ENCODE measurements around the gene ZNHIT1.

DNA sequence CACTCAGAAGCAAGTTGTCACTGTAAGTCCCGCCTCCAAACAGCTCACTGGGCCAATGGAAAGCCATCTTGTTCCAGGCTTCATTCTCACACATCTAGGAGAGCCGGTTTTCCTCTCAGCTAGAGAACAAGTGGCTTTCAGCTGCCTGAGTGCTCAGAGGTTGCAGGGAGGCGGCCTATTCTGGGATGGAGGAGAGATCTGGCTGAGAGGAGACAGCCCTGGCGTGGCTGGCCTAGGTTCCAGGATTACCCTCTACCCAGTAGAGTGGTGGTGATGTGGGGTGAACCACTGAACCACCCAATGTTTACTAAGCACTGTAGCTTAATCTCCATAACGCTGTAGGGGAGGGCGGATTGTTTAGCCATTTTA lies 2.5 kb upstream of the NAT16 start:
- PRO-cap, 2 experiments: no peak in any of the 2 experiments

DNA sequence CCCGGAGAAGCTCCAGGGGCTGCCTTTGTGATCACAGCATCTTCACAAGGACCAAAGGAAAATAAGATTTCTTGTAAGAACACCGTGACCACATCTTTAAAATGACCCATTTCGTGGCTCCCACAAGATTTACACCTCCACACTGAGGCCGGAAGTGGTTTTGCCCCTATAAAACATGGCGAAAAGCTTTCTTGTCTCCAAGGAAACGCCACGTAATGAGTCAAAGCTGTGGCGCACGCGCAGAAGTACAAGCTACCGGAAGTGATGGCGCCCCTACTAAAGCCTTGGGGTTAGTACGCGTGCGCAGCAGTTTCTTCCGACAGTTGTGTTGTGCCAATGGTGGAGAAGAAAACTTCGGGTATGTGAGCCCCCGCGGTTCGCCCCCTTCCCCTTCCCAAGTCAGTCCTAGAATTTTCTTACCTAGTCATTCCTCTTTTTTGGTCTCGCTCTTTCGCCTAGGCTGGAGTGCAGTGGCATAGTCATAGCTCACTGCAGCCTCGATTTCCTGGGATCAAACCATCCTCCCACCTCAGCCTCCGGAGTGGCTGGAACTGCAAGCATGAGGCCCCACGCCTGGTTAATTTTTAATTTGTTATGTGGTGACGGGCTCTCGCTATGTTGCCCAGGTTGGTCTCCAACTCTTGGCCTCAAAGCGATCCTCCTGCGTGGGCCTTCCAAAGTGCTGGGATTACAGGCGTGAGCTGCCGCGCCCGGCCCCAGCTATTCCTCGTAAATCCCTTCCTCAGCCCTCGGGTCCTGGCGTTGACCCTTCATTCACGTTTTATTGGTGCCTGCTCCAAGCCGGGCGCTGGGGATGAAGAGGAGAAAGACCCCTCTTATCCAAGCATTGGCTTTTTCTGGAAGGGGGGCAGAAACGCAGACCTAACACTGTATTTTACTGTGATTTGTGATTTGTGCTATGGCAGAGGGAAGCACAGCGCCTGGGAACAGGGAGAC lies at the start of gene ZNHIT1:
ZNHIT1 (plus strand) TSS at position 306 of the 957 bp plus-strand sequence.
- PRO-cap, 2 experiments: peak in 2 of 2 experiments; most common plus-strand start position 322 of the sequence (in 2); most common minus-strand start position 103 of the sequence (in 2)

DNA sequence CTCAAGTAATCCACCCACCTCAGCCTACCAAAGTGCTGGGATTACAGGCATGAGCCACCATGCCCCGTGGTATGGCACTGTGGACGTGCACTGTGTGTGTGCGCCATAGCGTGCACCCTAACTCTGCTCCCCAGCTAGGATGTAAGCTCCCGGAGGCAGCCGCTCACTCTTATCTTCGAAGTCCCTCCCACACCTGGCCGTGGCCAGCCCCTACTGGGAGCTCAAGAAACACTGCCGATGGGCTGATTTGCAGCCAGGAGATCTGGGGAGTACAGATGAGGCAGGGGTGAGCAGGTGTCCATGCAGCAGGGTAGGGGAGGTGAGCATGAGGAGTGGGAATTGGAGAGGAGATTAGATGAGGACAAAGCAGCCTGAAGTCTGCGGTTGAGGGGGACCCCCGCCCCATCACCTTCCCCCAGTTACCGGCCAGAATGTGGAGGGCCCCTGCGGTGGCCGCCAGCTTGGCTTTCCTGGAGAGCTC lies 3.7 kb downstream of the CLDN15 start:
- PRO-cap, 2 experiments: no peak in any of the 2 experiments

GRCh38 chr7:101299881-101300653 lies 21.5 kb downstream of the IFT22 start:
- PRO-cap, 2 experiments: no peak in any of the 2 experiments

DNA sequence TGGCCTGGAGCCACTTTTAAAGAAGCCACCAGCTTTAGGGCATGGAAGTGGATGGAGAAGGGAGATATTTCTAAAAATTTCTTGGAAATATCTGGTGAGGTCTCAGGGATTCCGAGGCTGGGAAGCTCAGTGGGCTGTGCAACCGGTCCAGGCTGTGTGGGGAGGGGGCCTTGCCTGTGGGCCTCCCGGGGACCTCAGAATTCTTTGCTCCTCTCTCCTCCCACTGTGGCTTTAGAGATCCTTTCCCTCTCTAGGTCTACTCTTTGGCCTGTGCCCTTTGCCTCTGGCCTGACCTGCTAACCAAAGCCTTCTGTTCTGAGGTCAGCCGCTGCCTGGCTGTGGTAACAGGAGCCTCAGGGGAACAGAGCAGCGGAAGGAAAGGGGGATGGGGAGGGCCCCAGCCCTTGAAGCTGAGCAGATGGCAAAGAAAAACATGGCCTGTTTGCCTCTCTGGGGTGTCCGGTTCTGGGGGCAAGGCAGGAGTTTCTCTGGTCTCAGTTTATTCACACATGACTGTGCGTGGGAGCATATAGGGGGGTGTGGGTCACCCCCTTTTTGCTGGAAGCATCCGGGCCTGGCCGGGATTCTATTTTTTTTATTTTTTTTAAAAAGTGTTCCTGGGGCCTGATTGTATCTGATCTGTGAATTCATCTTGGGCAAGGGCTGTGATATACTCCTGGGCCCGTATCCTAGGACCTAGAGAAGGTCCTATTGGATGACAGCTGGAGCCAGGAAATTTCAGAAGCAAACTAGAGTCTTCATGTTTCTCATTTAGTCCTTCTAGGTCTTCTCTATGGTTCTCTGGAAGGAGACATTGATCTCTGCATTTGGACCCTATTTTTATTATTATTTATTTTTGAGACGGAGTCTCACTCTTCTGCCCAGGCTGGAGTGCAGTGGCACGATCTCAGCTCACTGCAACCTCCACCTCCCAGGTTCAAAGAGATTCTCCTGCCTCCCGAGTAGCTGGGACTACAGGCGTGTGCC lies 28.3 kb downstream of the COL26A1 start:
- PRO-cap, 2 experiments: no peak in any of the 2 experiments

DNA sequence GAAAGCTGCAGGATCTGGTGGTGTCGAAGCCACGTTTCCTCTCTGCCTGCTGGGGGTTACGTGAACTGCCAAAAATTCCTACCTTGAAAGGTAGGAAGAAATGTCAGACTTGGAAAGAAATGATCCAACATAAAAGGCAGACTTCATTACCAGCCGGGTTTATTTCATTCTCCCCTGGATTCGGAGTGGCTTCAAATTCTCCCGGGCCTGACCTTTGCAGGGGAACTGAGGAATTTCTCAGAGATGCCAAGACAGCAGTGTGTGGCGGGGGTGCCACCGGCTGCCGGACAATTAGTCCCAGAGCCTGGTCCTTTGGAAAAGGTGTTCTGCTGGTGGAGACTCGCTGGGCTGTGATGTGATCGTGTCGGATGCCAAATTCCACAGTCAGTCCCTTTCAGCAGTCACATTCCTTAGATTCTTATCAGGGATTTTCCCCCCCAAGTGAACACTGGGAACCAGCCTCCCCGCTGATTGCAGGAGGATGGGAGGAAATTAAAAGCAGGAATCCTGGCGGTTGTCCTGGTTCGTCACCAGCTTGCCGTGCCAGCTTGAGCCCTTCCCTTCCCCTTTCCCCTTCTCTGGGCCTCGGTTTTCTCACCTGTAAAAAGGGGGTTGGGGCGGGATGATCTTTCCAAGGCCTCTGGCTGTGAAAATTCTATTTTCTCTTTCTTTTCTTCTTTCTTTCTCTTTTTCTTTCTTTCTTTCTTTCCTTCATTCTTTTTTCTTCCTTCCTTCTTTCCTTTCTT lies 39.4 kb downstream of the COL26A1 start:
- PRO-cap, 2 experiments: no peak in any of the 2 experiments

DNA sequence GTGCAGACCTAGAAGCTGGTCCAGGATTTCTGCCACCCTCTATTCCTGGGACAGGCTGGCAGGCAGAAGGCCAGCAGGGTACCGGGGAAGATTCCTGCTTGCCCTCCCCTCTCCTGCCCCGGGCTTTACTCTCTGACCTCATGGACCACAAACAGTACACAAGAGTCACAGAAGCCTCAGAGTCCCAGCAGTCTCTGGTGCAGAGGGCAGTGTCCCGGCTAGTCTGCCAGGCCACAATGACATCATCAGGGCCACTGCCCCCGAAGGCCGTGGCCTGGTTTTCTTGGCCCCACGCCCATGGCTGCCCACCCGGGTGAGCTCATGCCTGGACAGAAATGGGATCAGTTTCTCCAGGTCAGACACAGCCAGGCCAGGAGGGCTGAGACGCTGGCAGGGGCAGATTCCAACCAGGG lies 91.9 kb downstream of the MYL10 start:
- PRO-cap, 2 experiments: no peak in any of the 2 experiments

GRCh38 chr7:101624552-101625047 lies 4.5 kb downstream of the MYL10 start:
- PRO-cap, 2 experiments: no peak in any of the 2 experiments

GRCh38 chr7:101689919-101690496 lies 60.9 kb upstream of the MYL10 start:
- PRO-cap, 2 experiments: no peak in any of the 2 experiments

DNA sequence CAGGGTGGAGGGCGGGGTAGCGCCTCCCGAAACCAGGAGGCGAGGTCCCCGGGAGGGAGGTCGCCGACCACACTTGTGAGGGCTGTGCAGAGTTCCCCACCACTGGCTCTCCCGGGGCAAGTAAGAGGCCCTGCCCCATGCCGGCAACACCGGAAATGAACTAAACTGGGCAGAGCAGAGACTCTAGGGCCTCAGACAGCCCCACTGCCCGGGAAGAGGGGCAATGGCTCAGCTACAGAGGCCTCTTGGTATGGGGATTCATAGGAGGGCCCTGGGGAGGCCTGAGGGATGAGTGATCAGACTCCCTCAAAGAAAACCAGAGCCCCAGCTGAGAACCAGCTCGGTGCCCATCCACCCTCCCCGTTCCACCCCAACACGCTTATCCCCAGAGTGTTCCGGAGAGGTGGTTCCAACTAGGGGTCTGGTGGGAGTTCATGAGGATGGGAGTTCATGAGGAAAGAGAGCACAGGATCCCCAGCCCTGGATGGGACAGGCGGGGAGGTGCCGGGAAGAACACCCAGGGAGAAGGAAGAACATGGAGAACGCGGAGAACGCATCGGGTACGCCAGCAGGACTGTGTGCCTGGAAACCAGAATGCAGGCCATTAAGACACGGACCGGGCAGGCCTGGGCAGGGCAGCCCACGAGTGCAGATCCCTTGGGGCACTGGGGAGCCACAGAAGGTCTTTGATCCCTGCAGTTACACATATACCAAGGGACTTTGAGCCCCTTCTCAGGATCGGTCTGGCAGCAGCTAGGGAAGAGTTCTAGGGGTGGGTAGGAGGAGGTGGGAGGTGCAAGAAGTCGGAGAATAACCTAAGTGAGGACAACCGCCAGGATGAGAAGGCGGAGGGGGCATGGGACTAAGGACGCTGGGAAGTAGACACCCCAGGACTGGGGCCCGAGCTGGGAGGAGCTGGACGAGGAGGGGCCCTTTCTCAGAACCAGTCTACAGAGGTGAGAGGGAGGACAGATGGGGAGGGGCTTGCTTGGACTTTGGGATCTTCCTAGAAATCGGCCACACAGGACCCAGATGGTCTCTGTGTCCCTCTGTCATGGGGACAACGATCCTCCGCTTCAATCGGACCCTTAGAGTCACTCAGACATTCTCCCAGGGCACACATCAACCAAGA lies 89.7 kb upstream of the MYL10 start:
- PRO-cap, 2 experiments: peak in 2 of 2 experiments; most common plus-strand start position 194 of the sequence (in 1); most common minus-strand start position 104 of the sequence (in 2)

GRCh38 chr7:101769296-101769683 lies 48.1 kb upstream of the CUX1 start:
- PRO-cap, 2 experiments: no peak in any of the 2 experiments

GRCh38 chr7:101774966-101775452 lies 42.4 kb upstream of the CUX1 start:
- PRO-cap, 2 experiments: no peak in any of the 2 experiments

- PRO-cap, 2 experiments: no peak in any of the 2 experiments
These were observed 44.1 kb downstream of the CUX1 start for GRCh38 chr7:101861201-101862187.

DNA sequence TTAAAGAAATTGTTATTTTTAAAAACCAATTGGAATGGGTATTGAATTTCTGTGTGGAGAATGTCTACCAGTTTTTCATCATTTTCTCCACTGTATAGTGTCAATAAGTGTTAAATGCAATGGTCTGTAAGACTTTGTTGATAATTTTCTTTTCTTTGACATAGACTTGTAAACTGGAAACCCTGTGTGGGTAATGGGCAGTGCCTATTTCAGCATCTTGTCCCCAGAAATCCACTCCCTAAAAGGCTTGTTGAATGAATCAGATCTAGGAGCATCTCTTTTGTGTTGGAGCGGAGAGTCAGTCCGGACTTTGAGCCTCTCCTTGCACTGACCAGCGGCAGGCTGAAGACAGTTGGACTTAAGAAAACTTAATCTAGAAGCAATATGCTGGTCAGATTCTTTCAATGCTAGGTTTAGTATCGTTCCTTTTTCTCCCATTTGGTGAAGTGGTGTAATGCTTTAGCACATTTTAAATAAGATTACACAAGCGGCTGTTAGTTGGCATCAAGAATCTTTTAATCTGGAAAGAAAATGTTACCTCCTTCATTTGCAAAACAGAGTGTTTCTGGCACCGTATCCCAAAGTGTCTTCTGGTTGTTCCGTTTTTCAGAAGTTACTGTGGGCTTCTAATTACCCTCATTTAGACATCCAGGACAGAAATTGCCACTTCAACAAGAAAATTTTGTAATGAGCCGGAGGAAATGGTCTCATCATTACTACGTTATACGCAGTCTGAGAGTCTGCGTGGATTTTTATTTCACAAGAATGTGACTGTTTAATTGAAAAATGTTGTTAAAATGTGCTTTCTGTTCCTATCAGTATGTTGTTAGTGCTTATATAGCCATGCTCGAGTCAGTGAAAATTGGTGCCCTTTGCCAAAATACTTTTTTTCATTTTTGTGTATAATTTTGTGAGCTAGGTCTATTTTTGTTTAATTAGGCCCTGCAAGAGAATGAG lies 74.7 kb downstream of the CUX1 start:
- PRO-cap, 2 experiments: peak in 2 of 2 experiments; most common plus-strand start position 846 of the sequence (in 1); most common minus-strand start position 585 of the sequence (in 1)

DNA sequence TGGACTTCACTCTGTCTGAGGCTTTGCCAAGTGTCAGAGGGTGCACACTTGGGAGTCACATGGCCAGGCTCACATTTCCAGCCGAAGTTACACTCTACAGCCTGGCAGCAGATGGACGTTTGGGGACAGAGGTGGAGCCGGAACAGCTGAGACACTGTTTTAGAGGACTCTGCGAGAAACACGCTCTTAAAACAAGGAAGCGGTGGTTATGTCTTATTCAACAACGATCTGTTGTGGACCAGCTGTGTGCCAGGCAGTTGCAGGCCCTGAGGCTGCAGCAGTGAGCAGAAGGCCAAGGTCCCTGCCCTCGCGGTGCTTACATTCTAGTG lies 118.3 kb downstream of the CUX1 start:
- PRO-cap, 2 experiments: peak in 1 of 2 experiments; most common plus-strand start position 226 of the sequence (in 1)

GRCh38 chr7:101953047-101953452 lies 135.6 kb downstream of the CUX1 start:
- PRO-cap, 2 experiments: no peak in any of the 2 experiments

GRCh38 chr7:102044940-102045553 lies 227.6 kb downstream of the CUX1 start:
- PRO-cap, 2 experiments: no peak in any of the 2 experiments

GRCh38 chr7:102285959-102286644 lies 566 bp upstream of the SH2B2 start:
- PRO-cap, 2 experiments: peak in 1 of 2 experiments; most common plus-strand start chr7:102286365 (in 1); most common minus-strand start chr7:102286151 (in 1)

GRCh38 chr7:102469211-102470102 lies 4.7 kb downstream of the LRWD1 start:
- PRO-cap, 2 experiments: no peak in any of the 2 experiments

DNA sequence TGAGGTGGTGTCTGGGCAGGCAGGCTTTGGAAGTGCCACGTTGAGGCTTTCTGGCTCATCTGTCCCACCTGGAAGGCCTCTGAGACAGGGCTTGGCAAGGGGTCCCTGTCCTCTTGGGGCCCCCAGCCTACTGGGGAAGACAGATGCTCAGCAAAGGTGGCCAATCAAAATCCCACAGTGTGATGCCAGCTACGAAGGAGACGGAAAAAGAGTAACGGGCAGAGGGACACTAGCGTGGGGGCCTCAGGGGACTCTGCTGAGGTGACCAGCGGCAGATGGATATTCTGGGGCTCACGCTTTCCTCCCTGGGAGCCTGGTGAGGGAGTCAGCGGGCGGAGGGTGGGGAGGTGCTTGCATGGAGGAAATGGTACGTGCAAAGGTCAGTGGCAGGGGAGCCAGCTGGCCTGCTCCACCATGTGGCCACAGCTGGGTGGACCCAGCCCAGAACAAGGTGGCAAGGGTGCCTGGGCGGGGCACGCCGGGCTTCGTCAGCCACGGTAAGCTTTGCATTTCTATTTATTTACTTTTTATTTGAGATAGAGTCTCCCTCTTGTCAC lies 5.5 kb downstream of the LRWD1 start:
- PRO-cap, 2 experiments: no peak in any of the 2 experiments